Measurements from ENCODE around the gene PACS2.

GRCh38 chr14:104389292-104389726 lies 190.3 kb upstream of the C14orf180 start:
- PRO-cap = bidirectional peak, plus-strand start at chr14:104389549, minus-strand start at chr14:104389477

DNA sequence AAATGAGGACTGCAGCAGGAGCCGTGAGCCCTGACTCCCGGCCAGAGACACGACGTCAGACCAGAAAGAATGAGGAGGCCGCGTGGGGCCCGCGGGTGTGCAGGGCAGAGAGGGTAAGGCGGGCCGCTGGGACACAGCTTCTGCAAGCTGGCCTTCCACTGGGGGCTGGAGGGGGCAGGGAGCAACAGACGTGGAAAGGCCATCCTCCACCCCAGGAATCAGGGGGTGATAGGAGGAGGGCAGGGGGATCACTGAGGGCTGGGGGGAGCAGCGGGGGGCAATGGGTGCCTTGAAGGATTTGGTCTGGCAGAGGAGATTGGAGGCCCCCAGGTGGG lies 6.8 kb downstream of the C14orf180 start:
- PRO-cap = no peak

GRCh38 chr14:104666081-104666761 lies 23.2 kb upstream of the INF2 start:
- PRO-cap = unidirectional peak, minus-strand start at chr14:104666474

DNA sequence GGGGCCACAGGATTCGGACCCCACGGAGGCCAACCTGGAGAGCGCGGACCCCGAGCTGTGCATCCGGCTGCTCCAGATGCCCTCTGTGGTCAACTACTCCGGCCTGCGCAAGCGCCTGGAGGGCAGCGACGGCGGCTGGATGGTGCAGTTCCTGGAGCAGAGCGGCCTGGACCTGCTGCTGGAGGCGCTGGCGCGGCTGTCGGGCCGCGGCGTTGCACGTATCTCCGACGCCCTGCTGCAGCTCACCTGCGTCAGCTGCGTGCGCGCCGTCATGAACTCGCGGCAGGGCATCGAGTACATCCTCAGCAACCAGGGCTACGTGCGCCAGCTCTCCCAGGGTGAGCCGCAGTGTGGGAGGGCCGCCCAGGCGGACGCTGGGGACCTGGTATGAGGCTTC lies 12.0 kb downstream of the INF2 start:
- PRO-cap = no peak

- PRO-cap = no peak
Measured at GRCh38 chr14:104723520-104723868, 535 bp upstream of the ADSS1 start.

GRCh38 chr14:104759461-104759704 lies 6.4 kb downstream of the SIVA1 start:
- PRO-cap = no peak

DNA sequence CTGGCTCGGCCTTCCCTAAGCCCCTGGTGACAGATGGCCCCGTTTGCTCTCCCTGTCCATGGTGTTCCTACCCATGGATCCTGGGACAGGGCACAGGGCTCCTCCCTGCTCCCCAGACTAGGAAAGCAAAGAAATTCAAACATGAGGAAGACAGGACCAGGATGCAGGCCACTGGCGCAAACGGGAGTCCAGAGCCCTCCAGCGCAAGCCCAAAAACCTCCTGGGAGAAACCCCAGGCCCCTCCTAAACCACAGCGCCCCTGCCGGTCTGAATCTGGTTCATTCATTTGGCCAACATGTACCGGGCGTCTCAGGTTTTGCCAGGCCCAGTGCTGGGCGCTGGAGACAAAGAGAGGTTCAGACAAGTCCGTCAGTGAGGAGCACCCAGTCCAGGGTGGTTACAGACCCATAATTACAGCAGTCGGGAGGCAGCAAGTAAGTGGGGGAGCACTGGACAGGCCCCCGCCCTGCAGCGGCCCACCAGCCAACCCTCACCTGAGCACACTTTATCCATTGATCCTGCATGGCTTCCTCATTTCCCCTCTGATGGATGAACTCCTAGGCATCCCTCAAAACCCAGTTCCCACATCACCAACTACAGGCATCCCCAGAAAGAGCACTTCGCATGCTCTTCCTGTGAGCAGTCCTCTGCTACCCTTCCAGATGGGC lies 2.2 kb downstream of the AKT1 start:
- PRO-cap = no peak

DNA sequence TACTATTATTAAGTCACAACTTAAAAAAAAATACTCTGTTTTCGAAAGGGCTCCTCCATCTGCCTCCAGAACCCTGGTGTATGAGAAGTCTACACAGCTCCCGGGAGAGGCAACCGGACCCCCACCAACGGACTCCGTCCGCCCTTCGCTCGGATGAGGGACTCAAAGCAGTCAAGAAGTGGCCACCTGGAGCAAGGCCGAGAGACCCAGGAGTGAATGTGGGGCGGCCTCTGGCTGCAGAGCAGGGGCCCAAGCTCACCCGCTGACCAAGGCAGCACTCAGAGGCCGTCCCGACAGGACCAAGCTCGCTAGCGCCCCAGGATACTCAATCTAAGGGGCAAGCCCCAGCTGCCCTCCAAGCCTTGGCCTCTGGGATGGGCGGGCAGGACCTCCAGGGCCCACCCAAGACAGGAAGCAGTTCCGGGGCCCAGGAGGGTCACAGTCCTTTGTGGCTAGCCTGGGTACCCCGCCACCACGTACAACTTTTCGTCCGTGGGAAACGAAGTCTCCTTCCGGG lies 959 bp downstream of the AKT1 start:
- PRO-cap = no peak

DNA sequence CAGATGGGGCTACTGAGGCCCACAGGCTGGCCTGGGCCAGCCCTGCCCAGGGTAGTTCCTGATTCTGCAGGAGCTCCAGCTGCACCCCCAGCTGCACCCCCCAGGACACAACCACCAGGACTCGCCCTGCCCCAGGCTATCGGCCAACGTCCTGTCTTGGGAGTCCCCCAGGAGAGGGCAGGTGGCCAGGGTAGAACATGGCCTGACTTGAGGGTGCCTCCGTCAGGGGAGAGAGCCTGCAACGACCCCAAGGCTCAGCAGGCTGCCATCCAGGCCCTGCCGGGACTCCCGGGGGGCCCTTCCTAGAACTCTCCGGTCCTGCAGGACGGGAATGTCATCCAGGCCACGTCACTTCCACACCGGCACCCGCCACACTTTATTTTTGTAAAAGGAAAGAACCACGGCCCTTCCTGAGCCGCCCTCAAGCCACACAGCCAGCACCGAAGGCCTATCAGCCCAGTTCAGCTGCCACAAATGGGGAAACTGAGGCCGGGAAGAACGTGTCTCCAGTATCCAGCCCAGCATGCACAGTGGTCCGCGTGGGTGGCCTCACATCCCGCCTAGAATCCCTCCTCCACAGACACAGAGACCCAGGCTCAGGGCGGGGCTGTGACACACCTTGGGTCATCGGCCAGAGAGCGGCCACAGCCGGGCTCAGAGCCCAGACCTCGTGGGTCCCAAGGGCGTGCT lies 15.6 kb downstream of the JAG2 start:
- PRO-cap = no peak

DNA sequence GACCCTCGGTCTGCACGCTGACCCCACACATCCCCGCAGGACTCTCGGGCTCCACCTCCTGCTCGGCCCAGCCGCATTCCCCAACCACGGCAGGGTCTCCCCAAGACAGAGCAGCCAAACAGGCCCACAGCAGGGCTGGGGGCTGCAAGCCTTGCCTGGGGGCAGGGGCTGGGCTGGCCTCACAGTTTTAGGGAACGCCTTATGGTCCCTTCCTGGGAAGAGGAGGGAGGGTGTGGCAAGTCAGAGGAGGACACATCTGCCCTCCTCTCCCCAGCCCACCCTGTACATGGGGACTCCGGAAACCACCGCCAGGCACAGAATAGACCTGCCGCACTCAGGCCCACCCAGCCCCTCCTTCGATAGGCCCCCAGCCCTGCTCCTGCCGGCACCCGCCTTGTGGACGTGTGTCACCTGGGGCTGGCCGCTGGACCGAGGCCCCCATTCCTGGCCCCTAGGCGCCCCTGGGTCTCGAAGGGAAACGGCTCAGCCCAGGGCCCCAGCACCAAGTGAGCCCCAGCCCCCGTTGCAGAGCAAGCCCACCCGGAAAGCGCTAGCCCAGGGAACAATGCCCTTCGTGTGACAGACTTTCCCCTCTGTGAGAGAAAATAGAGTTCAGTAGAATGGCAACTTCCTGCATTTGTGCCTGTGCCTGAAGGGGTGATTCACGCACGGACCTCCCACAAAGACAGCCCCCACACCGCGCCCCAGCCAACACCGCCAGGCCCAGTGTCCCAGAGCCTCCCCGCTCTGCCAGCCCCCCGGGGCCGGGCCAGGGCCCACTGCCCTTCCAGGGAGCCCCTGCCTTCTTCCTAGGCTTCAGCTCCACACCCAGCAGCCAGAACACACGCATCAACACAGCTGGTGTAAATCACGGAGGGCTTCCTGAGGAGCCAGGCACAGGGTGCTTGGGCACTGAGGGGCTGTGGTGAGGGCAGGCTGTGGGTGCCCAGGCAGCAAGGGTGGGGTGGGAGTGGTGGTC lies 12.0 kb upstream of the NUDT14 start:
- PRO-cap = no peak

DNA sequence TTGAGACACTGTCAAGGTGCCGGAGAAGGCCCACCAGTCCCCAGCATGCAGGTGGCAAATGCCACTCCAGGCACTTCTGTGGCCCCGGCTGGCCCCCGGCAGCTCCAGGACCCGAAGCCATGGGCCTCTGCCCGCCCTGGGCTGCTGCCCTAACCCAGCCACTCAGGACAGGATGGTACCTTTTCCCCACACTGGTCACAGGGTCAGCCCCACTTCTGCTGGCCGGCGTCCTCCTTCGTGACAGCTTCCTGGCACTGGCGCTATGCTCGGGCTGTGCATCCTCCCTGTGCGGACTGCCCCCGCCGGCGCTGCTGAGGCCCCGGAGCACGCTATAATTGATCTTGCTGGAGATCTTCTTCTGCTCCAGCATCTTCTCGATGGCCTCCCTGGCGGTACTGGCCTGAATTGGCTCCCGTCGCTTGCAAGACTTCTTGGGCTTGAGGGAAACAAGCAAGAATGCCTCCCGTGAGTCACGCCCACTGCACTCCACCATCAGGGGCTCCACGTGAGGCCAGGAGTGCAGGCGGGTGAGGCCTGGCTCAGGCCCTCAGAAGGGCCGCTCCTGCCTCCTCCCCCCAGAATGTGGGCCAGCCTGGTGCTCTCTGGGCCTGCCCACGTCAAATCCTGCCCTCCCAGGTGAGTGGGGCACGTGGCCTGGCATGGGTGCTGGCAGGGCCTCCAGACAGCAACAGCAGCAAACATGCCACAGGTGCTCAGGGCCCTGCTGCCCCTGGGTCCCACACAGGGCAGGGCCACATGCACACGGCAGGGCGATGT lies 30.8 kb upstream of the BTBD6 start:
- PRO-cap = no peak

DNA sequence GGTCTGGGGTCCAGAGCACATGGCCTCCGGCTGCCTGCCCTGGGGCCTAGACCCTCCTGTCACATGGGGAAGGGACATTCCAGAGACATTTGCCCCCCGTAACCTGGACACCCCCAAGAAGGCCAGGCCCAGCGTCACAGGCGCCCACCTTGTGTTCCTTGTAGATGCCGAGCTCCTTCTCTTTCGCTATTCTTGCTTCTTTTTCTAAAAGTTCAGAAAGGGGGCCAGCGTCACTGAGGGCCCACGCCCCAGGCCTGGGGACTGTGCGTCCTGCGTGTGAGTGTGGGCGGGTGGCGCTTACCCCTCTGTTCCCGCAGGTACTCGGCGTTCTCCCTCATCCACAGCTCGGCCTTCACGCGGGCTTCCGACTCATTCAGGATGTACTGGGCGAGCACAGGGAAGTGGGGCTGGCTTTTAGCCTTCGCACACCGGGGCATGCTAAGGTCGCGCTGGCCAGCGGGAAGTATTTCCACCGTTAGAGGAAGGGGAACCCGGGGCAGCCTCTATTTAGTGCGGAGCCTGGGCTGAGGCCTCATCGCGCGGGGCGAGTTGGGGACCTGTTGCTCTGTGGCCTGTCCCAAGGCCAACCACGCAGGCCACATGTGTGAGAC lies 29.4 kb upstream of the BTBD6 start:
- PRO-cap = no peak

- PRO-cap = no peak
Measured at GRCh38 chr14:105301667-105302185, 925 bp upstream of the BRF1 start.

DNA sequence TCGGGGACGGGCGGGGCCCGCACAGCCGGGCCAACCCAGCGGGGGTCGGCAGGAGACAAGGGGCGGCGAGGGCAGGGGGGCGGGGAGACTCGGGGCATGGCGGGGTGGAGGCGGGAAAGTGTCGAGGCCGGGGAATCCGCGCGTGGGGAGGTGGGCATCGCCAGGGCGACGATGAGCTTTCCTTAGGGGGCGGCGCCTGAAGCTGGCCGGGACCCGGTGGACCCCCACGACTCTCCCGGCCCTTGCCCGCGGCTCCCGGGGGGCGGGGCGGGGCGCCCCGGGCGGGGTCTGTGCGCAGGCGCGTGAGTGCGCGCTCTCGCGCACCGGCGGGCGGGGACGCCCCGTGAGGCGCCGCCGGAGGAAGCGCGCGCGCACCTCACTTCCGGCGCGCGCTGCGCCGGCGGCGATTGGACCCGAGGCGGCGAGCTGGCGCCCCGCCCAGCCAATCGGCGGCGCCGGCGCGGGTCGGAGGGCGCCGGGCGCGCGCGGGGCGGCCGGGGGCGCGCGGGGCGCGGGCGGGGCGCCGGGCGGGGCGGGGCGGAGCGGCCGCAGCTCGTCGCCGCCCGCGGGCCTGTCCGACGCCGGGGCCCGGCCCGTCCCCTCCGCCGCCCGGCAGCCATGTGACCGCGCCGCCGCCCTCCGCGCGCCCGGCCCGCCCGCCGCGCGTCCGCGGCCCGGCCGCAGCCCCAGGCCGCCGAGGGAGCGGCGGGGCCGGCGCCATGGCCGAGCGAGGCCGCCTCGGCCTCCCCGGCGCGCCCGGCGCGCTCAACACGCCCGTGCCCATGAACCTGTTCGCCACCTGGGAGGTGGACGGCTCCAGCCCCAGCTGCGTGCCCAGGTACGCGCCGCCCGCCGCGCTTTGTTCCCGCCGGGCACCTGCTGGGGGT lies at the start of gene PACS2:
PACS2 (plus strand) TSS at position 549 of the 887 bp plus-strand sequence.
- PRO-cap = bidirectional peak, plus-strand start at position 512 of the sequence, minus-strand start at position 254 of the sequence

GRCh38 chr14:105327398-105327962 lies 12.9 kb downstream of the PACS2 start:
- PRO-cap = no peak

DNA sequence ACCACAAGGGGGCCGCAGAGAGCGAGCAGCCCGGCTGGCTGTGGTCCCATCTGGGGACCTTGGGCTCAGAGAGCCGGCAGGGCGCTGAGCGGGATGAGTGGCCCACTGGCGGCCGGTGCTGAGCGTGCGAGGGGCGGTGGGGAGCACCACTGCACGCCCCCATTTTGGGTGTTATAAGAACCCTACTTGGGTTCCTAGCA lies 25.9 kb upstream of the CRIP2 start:
- PRO-cap = no peak

DNA sequence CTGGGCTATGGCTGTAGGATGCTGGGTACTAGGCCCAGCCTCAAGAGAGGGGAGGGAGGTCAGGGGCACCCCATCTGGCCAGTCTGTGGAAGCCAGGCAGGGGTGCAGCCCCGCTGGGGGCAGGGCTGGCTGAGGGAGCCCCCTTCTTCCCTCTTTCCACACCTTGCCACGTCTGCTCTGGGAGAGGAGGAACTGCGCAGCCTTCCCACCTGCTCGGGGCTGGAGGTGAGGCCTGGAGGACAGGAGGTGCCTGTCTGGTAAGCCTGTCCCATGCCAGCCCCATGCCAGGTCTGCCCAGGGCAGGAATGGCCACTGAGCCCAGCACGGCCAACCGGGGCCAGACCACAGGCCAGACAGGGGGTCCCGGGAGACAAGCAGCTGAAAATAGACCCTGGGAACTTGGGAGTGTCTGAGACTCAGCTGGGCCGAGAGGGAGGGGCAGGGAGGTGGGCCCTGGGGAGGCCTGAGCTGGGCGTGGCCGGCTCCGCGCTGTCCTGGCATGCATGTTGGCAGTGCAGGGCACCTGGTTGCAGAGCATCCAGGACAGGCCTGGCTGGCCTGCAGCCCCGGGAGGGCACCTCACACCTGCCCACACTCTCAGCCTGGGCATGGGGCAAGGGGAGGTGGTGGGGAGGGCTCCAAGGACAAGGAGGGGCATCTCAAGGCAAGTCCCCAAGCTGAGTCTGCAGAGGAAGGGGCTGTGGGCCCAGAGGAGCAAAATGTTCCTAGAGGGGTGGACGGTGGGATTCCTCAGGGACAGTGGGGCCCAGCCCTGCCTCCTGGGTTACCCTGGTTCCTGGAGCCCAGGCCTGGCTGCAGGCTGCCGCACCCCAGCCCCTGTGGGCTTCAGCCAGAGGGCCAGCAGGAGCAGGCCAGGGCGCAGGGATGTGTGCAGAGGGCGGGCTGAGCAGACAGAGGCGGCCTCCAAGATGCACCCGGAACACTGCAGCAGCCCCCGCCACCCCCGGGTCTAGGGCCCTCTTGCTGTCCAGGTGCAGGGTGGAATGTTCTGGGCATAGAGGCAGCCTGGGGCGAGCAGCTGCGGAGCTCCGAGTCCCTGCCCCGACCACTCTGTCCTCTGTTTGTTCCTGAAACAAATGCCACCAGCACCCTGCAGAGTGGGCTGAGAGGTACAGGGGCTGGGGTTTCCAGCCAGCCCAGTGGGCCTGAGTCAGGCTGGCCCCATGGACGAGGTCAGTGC lies 3.2 kb upstream of the CRIP1 start:
- PRO-cap = no peak

GRCh38 chr14:105491421-105491859 lies 394 bp downstream of the TEDC1 start:
- PRO-cap = unidirectional peak, minus-strand start at chr14:105491698

GRCh38 chr14:105497333-105498253 lies 6.5 kb downstream of the TEDC1 start:
- PRO-cap = no peak

DNA sequence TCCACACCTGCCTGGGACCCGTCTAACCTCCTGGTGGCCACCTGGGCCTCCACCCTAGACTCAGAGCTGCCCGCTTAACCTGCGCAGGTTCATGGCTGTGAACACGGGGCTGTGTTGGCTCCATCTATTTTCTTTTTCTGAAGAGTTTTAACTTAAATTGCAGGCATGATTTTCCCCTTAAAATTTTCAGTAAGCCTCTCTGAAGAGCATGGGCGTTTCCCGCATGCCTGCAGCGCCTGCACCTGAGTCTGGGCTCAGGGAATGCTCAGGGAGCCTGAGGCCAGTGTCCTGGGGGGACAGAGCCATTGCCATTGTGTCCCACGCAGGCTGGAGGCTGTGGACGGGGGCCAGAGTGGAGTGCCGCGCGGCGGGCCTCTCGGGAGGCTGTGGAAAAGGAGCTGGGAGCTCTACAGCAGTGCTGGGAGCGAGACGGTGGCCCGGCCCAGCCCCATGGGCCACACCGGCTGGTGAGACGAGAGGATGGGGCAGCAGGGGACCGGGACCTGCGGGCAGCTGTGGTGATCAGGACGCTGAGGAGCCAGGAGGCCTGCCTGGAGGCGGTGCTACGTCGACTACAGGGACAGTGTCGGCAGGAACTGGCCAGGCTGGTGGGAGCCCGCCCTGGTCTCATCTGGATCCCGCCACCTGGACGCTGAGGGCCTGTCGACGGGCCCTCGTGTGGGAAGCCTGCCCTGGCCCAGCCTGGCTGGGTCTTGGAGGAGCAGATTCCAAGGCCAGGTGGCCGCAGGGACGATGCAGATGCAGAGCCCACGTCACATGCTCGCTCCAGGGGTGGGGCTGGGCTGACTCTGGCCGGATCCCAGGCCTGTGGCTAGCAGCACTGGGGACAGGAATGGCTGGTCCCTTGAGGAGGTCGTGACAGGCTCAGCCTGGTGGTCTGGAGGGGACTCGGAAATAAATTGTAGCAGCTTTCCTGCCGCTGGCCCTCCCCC lies 7.5 kb downstream of the TEDC1 start:
- PRO-cap = no peak